NCI-H460 (cell line): ENCODE data around the gene CLDN14.

GRCh38 chr21:36070819-36071498 lies 1.1 kb downstream of the CBR1 start:
RAMPAGE:
- cytosol, long total RNA = no peak
- long total RNA = no peak
- nucleus, long total RNA = no peak

RAMPAGE:
- cytosol, long total RNA = no peak
- long total RNA = no peak
- nucleus, long total RNA = no peak
Measured at GRCh38 chr21:36126068-36126670, 8.7 kb upstream of the CBR3 start.

GRCh38 chr21:36277814-36278484 lies 42.0 kb upstream of the MORC3 start:
RAMPAGE:
- cytosol, long total RNA = no peak
- long total RNA = no peak
- nucleus, long total RNA = no peak

DNA sequence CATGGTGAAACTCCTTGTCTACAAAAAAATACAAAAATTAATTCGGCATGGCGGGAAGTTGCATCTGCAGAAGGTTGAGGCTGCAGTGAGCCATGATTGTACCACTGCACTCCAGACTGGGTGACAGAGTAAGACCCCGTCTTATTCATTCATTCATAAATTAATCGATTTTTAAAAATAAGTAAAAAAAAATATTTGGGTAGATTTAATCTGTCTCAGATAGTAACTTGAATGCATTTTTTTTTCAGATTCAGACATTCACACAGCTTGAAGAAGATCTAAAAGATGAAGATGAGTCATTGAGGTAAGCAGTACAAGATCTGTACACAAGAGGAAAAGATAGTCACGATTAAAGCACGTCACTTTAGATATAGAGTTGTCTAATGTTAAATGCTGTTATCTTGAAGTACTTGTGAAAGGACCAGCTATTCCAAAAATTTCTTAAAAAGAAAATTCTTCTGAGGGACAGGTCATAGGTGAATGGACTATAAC lies 31.4 kb upstream of the MORC3 start:
RAMPAGE:
- cytosol, long total RNA = no peak
- long total RNA = no peak
- nucleus, long total RNA = no peak

RAMPAGE:
- cytosol, long total RNA = no peak
- long total RNA = no peak
- nucleus, long total RNA = no peak
Measured at GRCh38 chr21:36347443-36348114, 27.6 kb downstream of the MORC3 start.

RAMPAGE:
- cytosol, long total RNA = no peak
- long total RNA = no peak
- nucleus, long total RNA = no peak
Measured at GRCh38 chr21:36479908-36480718, at the start of gene CLDN14. Gene CLDN14, minus strand, starts transcription at chr21:36480122.

RAMPAGE:
- cytosol, long total RNA = no peak
- long total RNA = no peak
- nucleus, long total RNA = no peak
Measured at GRCh38 chr21:36710268-36711070, 11.6 kb downstream of the SIM2 start.

RAMPAGE:
- cytosol, long total RNA = no peak
- long total RNA = no peak
- nucleus, long total RNA = no peak
Measured at GRCh38 chr21:36718933-36719568, 20.1 kb downstream of the SIM2 start.

RAMPAGE:
- cytosol, long total RNA = no peak
- long total RNA = no peak
- nucleus, long total RNA = no peak
Measured at GRCh38 chr21:37009768-37010477, 3.4 kb downstream of the RIPPLY3 start.

GRCh38 chr21:37071954-37072949 lies 619 bp downstream of the PIGP start:
RAMPAGE:
- cytosol, long total RNA = start-site peak on the minus strand at chr21:37072588-37072705, 73 and 67 reads in 2 replicates
- long total RNA = start-site peak on the minus strand at chr21:37072599-37072705, 22 and 62 reads in 2 replicates
- nucleus, long total RNA = start-site peak on the minus strand at chr21:37072602-37072635, 27 and 15 reads in 2 replicates

DNA sequence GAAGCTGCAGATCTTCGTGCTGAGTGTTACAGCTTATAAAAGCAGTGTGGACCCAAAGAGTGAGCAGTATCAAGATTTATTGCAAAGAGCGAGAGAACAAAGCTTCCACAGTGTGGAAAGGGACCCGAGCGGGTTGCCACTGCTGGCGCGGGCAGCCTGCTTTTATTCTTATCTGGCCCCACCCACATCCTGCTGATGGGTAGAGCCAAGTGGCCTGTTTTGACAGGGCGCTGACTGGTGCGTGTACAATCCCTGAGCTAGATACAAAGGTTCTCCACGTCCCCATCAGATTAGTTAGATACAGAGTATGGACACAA lies 15.4 kb upstream of the VPS26C start:
RAMPAGE:
- cytosol, long total RNA = no peak
- long total RNA = no peak
- nucleus, long total RNA = no peak

GRCh38 chr21:37382037-37382462 lies 15.5 kb downstream of the DYRK1A start:
RAMPAGE:
- cytosol, long total RNA = no peak
- long total RNA = no peak
- nucleus, long total RNA = no peak

GRCh38 chr21:37431018-37431341 lies 64.4 kb downstream of the DYRK1A start:
RAMPAGE:
- cytosol, long total RNA = no peak
- long total RNA = no peak
- nucleus, long total RNA = no peak

DNA sequence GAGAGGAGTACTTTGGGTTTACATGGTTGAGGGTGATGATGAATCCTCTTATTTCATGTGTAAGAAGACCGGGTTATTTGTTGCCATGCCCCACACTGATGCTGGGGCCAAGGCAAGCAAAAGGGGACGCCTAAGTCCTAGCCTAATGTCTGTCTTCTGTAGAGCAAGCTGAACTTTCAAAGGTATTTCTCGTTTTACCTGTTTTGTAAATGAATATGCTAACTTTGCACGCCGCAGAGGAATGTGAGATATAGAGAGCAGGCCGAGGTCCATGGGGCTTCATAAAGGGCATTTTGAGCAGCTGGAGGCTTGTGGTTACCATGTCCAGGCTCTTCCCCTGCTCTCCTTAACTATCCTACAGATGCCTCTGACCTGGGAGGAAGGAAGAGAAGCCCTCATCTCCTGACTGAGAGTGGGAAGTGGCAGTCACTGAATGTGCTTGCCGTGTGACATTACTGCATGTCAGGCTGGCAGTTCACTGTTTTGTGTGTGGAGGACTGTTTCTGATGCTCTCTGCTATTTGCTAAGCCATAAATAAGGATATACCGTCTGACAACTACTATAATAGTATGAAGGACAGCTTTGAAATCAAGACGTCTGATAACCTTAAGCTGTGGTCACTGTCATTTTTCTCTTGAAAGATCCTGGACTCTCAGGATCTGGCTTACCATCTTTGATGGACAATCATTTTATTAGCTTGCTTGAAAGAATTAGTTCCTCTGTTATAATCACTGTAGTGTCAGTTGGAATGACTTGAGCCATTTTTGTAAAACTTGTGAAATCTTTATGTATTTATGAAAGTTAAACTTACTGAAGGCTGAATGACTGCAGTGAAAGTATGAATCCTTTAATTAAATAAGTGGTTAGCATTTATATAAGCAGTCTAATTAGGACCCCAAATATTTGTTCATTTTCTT lies 92.2 kb downstream of the DYRK1A start:
RAMPAGE:
- cytosol, long total RNA = no peak
- long total RNA = no peak
- nucleus, long total RNA = no peak

DNA sequence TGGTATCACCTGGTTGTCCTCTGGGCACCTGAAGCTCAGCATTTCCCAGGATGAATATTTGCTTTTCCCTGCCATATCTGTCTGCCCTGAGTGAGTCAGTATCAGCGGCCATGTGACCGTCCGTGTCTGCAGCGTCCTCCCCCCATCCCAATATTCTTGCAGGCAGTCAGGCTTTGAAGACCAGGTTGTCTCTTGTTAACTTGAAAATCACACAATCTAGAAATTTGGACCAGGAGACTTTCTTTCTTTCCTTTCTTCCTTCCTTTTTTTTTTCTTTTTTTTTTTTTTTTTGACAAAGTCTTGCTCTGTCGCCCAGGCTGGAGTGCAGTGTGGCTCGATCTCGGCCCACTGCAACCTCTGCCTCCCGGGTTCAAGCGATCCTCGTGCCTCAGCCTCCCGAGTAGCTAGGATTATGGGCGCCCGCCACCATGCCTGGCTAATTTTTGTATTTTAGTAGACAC lies 198.7 kb downstream of the DYRK1A start:
RAMPAGE:
- cytosol, long total RNA = no peak
- long total RNA = no peak
- nucleus, long total RNA = no peak

DNA sequence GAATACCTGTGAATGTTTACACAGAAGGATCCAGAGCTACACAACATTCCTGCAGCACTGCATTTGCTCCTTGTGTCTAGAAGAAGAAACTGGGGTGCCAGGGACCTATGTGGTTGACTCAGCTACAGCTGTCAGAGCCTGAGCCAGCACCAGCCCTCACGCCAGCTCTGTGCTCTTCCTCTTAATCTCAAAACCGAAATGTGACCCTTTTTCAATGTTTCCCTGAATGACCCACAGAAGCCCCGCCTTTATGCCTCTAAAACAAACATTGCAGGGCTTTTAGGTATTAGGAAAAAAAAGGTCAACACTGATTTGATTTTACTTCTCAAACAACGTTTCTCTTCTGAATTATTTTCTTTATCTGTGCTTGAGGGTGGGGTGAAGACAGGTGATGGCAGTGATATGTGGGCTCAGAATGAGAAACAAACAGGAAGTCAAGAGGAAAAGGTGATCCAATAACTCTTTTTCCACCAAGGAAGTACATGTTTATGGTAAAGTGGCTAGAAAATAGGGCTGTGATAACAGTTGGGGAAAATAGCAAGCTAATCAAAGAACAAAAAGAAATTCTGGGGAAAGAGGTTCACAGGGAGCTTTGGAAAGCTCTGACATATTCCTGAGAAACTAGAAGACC lies 260.6 kb downstream of the DYRK1A start:
RAMPAGE:
- cytosol, long total RNA = no peak
- long total RNA = no peak
- nucleus, long total RNA = no peak

DNA sequence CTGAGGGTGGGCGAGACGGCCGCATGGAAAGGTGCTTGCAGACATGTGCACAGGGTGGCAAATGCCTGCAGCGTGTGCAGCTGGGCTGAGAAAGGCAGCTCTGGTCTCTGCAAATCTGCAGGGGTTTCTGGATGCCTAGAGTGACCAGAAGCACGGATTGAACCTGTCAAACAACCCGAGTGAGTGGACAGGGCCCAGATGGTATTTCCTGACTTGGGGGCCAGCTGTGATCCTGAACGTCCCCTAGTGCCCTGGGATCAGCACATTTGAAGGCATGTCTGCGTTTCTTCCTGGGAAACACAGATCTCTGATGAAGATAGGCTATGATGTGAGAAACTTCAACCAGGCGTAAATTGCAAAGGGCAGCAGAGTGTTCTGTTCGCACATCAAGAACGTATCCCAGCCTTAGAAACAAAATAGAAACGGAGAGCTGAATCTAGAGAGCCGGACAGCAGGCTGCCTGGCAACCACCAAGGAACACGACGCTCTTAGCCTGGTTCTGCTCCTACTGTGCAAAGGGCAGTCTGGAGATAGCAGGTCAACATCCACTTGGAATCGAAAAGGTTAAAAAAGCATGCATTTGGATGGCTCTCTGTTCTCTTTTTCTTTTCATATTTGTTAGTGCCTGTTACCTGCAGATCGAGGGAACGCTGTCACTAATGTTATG lies 163.0 kb downstream of the KCNJ6 start:
RAMPAGE:
- cytosol, long total RNA = no peak
- long total RNA = no peak
- nucleus, long total RNA = no peak

DNA sequence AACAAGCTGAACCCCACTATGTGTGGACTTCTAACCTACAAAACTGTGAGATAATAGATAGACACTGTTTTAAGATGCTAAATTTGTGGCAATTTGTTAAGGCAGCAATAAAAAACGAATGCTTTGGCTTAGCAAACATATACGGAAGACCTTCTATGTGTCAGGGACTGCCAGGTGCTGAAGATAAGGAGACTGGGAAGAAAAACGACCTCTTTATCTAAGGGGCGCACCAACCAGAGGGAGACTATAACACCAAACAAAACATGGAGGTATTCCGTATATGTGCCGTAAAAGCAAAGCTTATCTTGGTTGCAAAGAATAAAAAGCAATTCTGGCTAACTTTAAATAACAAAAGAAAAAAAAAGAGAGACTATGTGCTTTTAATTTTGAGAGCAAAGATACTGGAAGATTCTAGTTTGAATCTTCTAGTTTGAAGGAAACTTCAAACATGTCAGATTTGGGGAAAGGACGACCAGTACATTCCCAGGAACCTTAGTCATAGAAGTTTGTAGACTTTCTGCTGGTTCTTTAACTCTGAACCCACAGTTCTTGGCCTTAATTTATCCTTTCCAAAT lies 167.0 kb upstream of the KCNJ15 start:
RAMPAGE:
- cytosol, long total RNA = no peak
- long total RNA = no peak
- nucleus, long total RNA = no peak

DNA sequence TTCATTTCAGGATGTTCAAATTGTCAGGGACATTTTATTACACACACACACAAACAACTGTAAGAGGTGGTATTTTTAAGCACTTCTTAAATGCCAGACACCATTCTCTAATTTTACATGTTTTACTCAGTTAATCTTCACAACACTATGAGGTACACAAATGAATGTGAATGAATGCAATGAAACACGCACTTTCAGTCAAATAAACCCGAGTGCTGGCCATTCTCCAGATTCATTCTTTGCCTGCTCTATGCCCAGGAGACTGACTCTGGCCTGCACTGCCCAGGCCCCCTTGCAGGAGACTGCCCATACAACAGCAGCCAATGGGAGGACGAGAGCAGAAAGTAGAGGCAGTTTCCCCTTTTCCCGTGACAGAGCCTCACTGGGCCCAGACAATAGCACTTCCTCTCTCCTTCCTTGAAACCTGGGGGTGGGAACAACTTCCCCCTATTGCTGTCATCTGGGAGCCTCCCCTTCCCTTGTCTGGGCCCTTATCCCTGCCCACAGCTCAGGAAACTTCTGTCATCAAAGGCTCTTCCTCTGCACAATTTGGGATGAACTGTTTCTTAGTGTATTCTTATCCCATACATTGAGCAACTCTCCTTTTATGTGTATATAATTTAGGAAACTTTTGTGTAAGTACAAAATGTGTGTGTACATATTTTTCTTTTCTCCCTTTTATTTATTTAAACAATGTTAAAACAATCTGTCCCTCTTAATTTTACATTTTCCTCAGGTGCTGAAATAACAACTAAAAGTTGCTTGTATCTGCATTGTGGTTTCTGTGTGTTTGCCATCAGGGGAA lies 60.8 kb upstream of the KCNJ15 start:
RAMPAGE:
- cytosol, long total RNA = no peak
- long total RNA = no peak
- nucleus, long total RNA = no peak

DNA sequence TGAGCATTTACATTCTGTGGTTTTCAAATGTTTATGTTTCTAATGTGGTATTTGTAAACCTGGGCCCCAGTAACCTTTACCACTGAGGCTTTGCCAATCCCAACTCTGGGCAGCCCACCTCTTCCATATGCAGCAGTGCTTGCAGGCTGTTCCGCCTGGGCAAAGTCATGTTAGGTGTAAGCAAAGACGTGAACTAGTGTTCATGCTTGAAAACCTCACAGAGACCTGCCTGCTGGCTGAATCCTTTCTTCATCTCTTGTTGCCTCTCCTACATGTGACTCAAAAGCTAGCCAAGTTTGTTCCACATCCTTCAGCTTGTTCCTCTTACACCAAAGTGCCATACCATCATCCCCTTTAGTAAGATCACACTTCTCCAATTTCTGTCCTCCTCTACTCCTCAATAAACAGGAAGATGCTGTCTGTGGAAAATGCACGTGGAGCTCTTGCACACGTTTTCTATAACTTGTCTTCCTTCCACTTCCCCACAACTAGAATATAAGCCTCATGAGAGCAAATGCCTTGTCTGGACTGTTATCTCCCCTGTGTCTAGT lies 17.3 kb downstream of the KCNJ15 start:
RAMPAGE:
- cytosol, long total RNA = no peak
- long total RNA = no peak
- nucleus, long total RNA = no peak